ENCODE data around the genes PTPN5, NAV2, PRMT3, GAS2 and CCDC179.

DNA sequence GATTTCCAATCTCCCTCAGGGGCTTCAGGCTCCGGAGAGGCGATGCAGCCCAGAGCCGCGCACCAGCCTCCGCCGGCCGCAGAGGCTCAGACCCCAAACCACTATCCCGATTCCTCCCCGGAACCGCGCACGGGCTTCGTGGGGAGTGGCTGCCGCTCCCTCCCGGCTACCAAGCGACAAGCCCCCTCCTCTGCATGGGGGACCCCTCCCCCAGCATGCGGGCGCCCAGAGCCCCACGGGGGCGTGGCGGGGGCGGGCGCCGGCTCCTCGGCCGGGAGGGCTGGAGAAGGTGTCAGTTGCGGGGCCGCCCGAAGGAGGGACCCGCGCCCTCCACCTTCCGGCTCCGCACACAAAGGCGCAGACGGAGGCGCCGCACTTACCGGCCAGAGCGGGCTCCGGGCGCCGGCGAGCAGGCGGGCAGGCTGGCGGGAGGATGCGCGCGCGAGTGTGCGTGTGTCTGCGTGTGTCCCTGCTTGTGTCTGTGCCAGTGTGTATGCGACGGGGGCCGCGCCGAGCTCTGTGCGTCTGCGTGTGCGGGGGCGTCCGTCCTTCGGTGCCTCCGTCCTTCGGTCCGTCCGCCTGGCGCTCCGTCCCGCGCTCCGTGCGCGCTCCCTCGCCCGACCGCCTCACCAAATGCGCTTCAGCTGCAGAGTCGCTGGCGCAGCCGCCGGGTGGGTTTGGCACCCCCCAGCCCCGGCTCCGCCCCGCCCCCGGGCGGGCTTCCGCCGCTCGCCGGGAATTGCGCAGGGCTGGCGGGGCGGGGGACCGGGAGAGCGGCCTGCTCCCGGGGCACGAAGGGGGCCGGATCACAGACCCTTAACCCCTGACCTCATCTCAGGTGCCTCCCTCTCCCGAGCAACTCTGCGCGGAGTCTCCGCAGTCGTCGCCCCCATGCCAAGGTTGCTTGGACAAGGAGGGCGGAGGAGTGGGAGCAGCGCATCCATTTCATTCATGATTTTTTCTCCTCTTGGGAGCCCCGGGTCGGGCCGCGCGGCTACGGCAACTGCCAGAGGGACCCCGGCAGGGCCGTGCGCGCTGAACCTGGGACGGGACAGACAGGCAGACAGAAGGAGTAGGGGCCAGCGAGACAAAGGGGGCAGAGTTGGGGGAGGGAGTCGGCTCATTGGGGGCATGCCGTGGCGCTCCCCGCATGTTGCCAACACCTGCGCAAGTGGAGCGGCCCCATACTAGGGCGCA, at the start of gene PTPN5:
TSS of gene PTPN5 (minus strand) at position 654 of the 1,197 bp plus-strand sequence.
- RRBS, result 43% methylated on average over 41 of the region's 125 CpGs

DNA sequence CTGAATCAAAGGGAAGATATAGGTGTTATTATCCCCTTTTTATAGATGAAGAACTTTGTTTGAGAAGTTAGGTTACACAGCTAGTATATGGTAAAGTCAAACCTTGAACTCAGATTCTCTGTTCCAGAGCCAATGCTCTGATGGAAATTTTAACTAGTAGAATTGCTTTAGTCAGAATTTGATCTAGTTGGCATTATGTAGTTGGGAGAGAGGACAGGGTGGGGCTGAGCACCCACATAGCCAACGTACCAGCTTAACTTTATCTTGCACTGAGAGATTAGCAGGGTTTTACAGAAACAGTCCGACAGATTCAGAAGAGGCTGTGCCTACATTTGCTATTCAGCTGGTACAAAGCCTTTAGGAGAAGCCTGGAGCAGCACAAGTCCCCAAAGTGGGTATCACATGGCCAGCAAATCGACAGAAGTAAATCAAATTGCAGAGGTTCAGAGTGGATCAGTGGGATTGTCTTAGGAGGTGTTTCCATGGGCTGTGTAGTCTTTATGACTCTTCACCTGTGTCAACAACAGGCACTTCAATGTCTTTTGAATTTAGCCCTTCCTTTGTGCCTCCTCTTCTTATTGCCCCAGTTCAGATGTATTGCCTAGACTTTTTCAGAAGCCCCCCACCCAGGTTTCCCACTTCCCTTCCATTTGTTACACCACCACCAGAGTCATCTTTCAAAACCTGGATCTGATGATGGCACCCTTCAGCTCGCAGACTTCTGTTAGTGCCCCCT, 7.3 kb upstream of the CSRP3 start:
- RRBS, result no CpG with 5 or more reads among the region's 4 CpGs

- RRBS, result no CpG with 5 or more reads among the region's 25 CpGs
Observed at GRCh38 chr11:19240124-19240780, 493 bp downstream of the E2F8 start.

DNA sequence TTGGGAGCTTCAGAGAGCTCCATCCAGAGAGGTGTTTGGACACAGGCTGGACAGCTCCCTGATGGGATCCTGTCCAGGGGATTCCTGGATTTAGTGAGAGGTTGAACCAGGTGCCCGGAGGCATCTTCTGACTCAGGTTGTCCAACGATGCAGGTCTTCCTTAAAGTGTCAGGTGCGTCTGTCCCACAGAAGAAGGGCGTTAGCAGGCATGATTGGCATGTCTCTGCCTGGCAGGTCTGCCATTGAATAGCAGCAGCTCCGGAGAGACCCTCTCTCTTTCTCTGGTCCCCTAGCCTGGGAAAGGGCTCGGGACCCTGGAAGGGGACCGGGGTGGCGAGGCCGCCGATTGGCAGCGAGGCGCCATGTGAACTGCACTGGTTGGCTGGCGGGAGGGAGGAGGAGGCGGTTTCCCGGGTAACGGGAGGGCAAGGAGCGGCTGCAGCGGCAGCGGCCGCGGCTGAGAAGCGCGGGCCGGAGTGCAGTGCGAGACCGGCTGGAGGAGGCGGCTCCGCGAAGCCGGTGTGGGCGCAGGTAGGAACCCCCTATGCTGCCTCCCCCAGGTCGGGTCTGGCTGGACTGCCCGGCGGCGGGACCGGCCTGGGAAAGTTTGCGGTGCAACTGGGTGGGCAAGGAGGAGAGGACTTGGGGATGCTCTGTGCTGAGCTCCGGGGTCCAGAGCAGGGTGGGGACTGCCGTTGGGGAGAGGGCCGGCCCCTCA, 104.2 kb upstream of the E2F8 start:
- RRBS, result 68% methylated on average over 23 of the region's 40 CpGs

DNA sequence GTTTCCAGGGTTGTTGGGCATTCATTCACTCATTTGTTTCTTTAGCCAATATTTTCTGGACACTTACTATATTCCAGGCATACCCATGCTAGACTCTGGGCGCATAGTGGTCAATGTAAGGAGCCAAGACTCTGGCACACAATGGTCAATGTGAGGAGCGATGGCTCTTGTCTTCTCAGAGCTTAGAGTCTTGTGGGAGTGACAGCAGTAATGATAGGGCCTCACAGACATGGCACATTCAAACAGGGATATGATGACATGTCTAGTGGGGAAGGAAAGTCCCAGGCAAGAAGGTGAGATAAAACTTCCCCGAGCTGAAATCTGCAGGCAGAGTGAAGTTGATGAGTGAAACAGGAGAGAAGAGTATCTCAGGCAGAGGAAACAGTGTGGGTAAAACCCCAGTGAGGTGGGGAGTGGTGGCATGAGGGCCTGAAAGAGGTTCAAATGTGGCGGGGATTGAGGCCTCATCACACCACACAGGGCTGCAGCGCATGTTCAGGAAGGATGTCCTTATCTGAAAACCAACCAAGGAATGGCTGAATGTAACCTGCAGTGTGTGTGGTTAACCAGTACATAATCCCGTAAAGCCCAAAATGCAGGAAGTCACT, 153.7 kb upstream of the E2F8 start:
- RRBS, result no CpG with 5 or more reads among the region's 6 CpGs

DNA sequence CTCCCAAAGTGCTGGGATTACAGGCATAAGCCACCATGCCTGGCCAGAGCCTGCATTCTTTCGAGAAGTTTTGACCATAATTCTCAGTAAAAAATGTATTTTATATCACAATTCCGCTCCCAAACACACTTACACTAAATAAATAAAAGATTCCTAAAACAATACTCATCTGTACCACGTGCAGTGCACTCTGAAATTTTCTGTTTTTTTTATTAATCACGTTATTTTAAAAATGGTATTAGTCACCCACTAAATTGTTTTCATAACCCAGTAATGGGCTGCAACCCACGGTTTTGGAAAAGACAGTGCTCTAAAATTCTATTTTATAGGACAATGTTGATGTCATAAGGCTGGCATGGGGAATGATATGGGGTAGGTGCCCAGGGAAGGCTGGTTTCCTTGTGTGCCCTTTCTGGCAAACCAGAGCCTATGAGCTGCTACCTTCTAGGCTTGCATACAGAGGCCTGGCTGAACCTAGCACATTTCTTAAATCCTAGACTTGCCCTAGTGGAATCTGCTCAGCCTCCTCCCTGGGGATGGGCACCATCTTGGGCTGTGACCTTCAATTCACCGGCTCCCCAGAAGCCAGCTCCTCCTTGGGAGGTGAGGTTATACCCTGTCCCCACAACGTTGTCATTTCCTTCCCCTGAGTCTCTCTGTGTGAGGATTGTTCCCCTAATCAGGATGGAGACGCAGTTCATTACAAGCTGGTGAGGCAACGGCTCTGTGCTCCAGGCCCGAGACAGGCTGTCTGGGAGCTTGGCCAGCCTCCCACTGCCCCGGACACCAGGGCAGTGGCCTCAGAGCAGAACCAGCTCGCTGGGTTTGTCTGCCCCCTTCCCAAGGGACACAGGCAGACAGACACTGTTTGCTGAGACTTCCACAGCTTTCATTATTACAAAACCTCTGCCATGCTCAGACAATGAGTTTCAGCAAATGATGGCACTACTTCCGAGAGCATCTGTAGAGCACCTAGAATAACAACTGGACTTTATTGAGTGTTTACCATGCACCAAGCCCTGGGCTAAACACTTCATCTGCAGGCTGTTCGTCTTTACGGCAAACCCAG, 116.5 kb upstream of the NAV2 start:
- RRBS, result no CpG with 5 or more reads among the region's 15 CpGs

- RRBS, result no CpG with 5 or more reads among the region's 1 CpG
Observed at GRCh38 chr11:19672546-19672962, 40.1 kb upstream of the NAV2 start.

DNA sequence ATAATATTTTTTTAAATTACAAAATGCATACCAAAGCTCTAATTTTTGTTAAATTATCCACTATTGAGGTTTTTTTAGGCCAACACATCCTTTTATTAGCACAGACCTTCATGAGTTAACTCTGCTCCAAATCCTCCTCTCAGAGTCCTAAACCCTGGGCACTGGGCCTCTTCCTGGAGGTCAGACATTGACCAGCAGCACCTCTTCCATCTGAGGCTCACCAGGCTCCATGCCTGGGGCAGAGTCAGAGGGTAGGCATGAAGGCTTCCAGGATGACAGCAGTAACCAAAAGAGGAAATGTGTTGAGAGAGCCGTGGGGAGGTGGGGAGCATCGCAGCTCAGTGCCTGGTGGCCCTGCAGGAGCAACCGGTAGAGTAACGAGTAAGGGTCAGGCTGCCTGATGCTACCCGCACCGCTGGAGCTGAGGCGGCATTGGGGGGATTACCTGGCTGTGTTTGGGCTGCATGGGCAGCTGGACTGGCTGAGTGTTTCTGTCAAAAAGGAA, 9.5 kb upstream of the NAV2 start:
- RRBS, result no CpG with 5 or more reads among the region's 7 CpGs

- RRBS, result 3% methylated on average over 20 of the region's 91 CpGs
Observed at GRCh38 chr11:19711757-19712961, at the start of gene NAV2. NAV2 (plus strand) TSS chr11:19712837.

GRCh38 chr11:19753851-19754212, 41.2 kb downstream of the NAV2 start:
- RRBS, result no CpG with 5 or more reads among the region's 3 CpGs

- RRBS, result no CpG with 5 or more reads among the region's 7 CpGs
Observed at GRCh38 chr11:19919172-19919659, 206.6 kb downstream of the NAV2 start.

GRCh38 chr11:19958383-19958955, 201.8 kb downstream of the DBX1 start:
- RRBS, result no CpG with 5 or more reads among the region's 4 CpGs

DNA sequence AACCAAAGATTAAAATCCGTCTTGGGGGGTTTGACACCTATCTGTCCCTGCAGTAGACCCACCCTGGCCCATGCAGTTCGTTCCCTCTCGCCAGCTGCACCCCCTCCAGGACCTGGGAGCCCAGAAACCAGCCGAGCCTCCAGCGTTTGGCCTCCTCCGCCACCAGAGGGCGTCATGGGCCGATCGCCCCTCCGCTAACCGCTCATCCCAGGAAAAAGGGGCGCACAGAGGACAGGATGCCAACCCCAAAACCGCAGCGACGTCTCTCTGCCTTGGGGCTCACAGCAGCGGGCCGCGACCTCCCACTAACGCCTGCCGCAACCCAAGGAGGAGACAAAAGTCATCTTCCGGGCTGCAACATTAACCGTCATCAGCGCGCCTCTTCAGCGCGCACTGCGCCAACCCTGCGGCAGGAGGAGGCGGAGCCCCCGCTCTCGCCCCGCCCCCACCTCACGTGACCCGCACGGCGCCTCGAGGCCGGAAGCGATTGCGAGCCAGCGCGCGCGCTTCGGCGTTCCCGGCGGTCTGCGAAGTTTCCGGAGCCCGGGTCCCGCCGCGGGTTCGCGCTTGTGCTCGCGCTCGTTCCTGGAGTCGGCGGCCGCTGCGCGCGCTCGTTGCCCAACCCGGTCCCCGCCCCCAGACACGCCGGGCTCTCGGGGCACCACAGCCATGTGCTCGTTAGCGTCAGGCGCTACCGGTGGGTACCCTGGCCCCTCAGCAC, at the start of gene PRMT3:
TSS of gene PRMT3 (plus strand) at position 639 of the 721 bp plus-strand sequence.
- RRBS, result 1% methylated on average over 24 of the region's 75 CpGs

DNA sequence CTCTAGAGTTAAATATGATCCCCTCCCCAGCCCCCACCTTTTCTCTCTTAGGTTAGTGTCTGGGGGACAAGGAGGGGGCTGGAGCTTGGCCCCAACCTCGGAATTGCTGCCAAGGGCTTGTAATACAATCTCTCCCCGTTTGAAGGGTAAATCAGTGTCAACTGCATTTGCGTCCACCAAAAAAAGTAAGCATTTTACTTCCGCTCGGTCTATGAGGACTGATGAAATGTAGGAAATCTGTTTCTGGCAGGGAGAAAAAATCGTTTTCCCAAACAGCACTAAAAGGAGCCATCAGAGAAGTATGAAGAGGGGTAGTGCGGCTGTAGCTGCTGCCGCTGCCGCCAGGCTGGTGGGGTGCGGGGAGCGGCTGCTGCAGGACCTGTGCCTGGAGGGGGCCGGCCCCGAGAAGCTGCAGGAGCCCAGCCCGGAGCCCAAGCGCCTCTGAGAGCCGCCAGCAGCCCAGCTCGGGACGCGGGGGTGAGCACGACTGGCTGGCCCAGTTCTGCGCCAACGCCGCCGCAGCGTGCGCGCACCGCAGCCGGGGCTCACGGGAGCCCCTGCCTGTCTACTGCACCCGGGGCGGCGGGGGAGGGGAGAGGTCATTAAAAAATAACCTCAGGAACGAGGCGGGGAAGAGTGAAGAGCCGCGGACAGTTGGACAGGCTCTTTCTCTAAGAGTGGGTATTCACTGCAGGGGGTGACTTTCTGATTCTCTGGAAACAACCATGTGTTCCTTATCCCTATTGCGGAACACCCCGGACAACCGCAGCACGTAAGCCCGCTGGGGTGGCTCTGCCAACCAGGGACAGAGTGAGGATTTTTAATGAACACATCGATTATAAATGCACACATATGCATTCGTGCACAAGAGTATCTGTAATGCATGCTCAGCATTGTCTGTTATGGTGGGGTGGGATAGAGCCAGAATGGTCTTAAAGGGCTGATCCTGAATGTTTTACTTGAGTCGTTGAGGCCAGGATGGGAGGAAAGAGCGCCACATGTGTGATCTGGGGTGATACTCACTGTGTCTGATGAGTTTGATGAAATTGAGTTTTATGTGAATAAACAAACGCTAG, at the start of gene GAS2:
TSS of gene GAS2 (plus strand) at position 189 of the 1,076 bp plus-strand sequence.
- RRBS, result no CpG with 5 or more reads among the region's 47 CpGs

GRCh38 chr11:22860239-22860638, at the start of gene CCDC179:
CCDC179 (minus strand) TSS chr11:22860474.
- RRBS, result no CpG with 5 or more reads among the region's 4 CpGs

GRCh38 chr11:23035353-23035845, 175.1 kb upstream of the CCDC179 start:
- RRBS, result no CpG with 5 or more reads among the region's 8 CpGs

DNA sequence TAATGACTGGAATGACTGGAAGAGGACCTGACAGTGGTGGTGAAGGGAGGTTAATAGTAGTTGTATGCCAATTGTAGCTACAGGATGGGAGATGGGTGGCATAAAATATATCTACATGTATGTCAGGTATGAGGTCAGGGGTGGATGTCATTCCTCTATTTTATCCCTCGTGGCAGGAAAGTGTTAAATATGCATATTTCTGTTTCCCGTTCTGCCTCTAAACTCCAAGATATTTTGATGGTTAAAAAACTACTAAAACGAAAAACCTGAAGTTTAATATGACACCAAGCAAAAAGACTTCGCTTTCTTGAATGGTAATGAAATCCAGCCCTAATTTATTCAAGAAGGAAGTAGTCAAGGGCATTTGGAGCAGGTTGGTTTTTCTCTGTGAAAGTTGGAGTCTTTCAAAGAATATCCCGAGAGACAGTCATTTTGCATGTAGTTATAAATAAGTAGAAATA, 51.3 kb downstream of the SLC5A12 start:
- RRBS, result no CpG with 5 or more reads among the region's 5 CpGs

GRCh38 chr11:27374065-27374803, 11.2 kb upstream of the CCDC34 start:
- RRBS, result no CpG with 5 or more reads among the region's 6 CpGs

- RRBS, result no CpG with 5 or more reads among the region's 1 CpG
Observed at GRCh38 chr11:27388151-27388421, 25.1 kb upstream of the CCDC34 start.

Measured in NB4 (cell line).